Mesangial cell (primary cell): ENCODE measurements around a stretch of chr4.

DNA sequence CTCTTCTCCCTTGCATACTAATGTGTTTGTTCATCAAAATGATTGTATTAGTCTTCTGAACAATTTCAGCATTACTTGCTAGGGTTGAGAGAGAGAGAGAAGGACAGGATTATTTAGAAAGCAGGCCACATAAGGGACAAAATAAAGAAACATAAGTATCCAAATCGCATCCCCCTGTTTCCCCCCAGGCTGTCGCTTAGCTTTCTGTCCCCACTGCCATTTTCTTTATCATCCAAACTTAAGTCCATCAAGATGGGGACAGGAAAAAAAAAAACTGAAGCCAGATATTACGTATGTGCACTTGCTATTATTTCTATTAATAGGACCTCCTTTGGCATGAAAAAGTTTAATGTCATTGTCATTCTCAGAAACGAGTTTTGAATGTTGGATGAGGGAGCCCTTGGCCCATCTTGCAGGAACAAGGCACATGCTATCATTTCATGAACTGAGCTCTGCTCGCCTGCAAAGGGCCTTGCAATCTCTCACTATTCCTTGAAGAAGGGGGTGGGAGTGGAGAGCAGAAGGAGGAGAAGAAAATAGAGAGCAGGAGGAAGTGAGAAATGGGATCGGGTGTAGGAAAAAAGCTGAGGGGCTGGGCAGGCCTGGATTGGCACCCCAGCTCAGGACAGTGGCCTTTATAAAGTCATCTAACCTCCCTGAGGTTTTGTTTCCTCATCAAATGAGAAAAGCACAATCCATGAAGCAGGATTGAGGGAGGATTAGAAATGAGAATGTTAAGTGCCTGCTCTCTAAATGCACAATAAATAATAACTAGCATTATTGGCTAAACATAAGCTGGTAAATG is 34.2 kb upstream of the SPATA4 start:
- RAMPAGE, long total RNA, result no peak

GRCh38 chr4:176270680-176271241 is 1.7 kb upstream of the ASB5 start:
- RAMPAGE, long total RNA, result no peak

- RAMPAGE, long total RNA, result no peak
Measured at GRCh38 chr4:176276993-176277755, 8.2 kb upstream of the ASB5 start.

- RAMPAGE, long total RNA, result no peak
Measured at GRCh38 chr4:176296427-176296626, 23.4 kb upstream of the SPCS3 start.

GRCh38 chr4:176439436-176440105 is 119.8 kb downstream of the SPCS3 start:
- RAMPAGE, long total RNA, result no peak

- RAMPAGE, long total RNA, result no peak
Measured at GRCh38 chr4:176492571-176493408, 173.0 kb downstream of the SPCS3 start.

DNA sequence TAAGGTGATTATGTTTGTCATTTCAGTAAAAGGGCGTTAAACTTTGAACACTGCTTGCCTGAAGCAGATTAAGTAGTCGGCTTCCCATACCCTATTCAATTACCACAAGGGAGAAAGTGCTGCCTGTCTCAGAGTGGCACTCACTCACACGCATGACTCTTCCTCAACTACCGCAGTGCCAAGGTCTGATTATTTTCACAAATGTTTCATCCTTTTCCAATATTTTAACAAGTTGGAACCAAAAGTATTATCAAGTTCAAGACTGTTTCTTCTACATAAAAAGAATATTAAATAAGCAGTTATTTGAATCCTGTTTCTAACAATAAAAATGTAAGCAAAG is 10.9 kb downstream of the VEGFC start:
- RAMPAGE, long total RNA, result no peak

- RAMPAGE, long total RNA, result no peak
Measured at GRCh38 chr4:177907607-177908200, 465.5 kb upstream of the AGA start.

DNA sequence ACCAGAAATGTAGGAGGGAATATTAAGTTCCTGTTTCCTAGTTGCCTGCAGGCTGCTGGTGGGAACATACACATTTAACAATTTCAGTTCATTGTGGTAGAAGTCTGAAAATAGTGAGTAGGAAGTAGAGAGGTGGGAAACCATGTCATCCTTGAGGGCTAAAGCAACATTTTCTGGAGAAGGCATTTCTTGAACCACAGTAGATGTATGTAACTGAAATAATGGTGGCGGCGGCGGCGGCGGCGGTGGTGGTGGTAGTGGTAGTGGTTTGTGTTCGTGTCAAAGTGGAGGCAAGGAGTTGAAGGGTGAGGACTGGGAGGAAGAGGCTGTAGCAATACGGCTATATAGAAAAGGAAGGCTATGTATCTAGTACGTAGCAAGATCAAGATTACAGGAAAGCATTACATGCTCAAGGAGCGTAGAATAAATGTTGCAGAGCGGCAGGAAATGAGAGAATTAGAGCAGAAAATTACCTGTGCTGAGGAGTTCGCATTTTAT is 1381.5 kb upstream of the TENM3 start:
- RAMPAGE, long total RNA, result no peak

- RAMPAGE, long total RNA, result no peak
Measured at GRCh38 chr4:181420659-181420939, 822.6 kb upstream of the TENM3 start.

GRCh38 chr4:182212089-182212630 is 31.0 kb upstream of the TENM3 start:
- RAMPAGE, long total RNA, result no peak

- RAMPAGE, long total RNA, result no peak
Measured at GRCh38 chr4:182242906-182243278, 310 bp upstream of the TENM3 start.

GRCh38 chr4:183097609-183098724 is 1.1 kb upstream of the WWC2 start:
- RAMPAGE, long total RNA, result no peak

GRCh38 chr4:183270875-183271314 is 49.2 kb downstream of the CLDN22 start:
- RAMPAGE, long total RNA, result no peak

- RAMPAGE, long total RNA, result no peak
Measured at GRCh38 chr4:183304751-183305450, 15.2 kb downstream of the CLDN22 start.

- RAMPAGE, long total RNA, result no peak
Measured at GRCh38 chr4:183408635-183409334, 35.7 kb upstream of the CDKN2AIP start.

DNA sequence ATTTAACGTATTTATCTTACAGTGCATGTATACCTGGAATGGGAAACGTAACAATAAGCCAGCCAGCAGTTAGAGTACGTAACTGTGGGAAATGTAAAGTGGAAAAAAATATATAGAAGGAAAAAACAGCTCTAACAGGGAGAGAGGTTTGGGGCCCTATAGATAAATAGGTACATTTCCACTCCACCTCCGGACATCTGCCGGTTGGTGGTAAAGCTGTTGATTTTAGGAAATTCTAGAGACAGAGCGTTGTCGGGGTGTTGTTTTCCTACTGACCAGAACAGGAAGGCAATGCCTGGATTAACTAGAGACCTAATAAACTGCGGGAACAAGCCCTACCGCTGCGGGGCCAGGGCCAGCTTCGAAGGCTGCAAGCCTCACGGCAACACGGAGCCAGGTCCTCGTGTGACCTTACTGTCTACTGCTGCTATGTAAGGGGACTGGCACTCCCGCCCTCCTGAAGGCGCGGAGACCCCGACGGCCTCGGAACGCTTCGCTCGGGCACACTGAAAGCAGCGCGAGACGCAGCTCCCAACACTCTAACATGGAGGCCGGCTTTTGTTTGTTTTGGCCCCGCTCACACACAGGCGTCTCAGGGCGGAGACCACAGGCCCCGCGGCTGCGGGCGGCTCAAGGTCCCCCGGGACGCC is 716 bp upstream of the CDKN2AIP start:
- RAMPAGE, long total RNA, result no peak

- RAMPAGE, long total RNA, result no peak
Measured at GRCh38 chr4:183503553-183504041, 1.3 kb upstream of the ING2 start.

DNA sequence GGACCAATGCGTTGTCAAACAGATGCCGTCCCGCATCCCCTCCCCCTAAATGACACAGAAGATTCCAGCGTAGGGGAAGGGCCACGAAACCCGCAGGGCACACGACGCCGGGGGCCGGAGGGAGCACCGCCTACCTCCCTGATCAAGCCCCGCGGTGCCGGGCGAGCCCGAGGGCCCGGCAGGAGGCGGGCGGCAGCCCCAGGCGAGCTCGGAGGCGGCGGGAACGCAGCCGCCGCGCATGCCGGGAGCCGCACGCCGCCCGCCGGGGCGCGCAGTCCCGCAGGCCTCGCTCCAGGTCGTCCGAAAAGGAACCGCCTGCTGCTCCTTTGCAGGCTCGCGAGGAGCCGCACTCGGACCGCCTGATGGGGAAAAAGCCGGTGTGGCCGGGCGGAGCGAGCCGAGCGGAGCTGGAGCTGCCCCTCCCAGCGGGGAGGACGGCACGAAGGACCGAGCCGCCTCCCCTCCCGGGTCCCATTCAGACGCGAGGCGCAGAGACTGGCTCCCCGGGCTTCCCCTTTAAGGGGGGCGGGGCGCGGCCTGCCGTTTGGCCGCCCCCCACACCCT is 734 bp upstream of the ING2 start:
- RAMPAGE, long total RNA, result no peak

- RAMPAGE, long total RNA, result no peak
Measured at GRCh38 chr4:183618388-183619002, 40.5 kb downstream of the RWDD4 start.